Airway epithelial cell (primary cell): Measurements from ENCODE around the genes THOC2 and SASH3.

- RAMPAGE, long total RNA = no peak
Observed at GRCh38 chrX:123216804-123217582, 32.9 kb downstream of the GRIA3 start.

GRCh38 chrX:123614019-123614315 is 118.9 kb downstream of the THOC2 start:
- RAMPAGE, long total RNA = no peak

- RAMPAGE, long total RNA = no peak
Observed at GRCh38 chrX:123622628-123622981, 110.2 kb downstream of the THOC2 start.

DNA sequence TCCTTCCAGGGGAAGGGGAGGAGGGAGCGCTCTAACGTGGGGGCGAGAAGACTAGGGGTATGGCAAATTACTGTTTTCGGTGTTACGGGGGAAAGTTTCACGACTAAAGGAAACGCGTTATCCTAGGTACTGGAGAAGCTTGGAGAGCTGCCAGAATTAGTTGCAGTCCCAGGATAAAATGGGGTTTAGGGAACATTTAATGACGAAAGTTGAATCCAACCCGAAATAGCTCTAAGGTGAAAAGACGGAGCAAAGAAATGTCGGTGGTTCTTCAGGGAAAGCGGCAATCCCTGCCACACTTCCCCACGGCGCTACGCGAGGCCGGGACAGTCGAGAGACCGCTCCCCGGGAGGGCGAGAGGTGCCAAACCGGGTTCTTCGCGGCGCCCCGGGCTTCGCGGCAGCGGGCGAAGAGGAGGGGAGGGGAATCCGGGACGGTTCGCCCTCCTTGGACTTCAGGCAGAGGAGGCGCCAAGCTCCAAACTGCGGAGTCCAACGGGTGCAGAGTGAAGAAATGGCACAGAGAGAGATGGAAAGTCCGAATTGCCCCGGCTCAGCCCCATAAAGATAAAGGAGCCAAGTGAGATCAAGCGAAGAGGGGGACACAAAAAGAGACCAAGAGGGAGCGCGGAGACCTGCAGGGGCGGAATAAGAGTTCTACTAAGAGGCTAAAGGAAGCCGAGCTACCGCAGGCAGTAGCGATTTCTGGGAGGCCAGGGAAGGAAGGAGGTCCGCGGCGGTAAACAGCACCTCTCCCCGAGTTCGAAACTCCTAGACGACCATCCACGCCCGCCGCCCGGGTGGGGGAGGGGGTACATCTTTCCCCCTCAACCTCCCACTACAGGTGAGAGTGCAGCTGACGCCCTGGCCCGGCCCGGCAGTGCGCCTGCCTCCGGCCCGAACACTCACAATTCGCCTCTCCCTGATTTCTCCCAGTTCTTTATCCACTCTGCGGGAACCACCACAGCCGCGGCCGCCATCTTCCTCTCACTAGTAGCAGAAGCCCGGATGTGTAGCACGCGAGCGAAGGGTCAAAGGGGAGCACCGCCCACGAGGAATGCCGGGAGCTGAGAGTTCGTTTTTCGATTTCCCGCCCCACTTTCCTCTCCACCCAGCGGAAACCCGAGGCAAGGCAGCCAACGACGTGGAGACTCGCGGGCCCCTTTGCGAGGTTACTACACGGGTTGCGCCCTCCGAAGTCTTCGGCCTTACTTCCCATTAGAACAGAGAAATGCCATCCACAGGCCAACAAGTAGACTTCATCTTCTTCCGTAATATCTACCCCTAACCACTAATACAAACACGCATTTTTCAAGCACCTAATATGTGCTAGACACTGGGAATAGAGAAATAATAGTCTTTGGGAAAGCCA is at the start of gene THOC2:
TSS of gene THOC2 (minus strand) at position 1,009 of the 1,371 bp plus-strand sequence.
- RAMPAGE, long total RNA = start-site peak on the minus strand centred at position 992 of the sequence, 12 bp wide, 196 and 92 reads in 2 replicates

DNA sequence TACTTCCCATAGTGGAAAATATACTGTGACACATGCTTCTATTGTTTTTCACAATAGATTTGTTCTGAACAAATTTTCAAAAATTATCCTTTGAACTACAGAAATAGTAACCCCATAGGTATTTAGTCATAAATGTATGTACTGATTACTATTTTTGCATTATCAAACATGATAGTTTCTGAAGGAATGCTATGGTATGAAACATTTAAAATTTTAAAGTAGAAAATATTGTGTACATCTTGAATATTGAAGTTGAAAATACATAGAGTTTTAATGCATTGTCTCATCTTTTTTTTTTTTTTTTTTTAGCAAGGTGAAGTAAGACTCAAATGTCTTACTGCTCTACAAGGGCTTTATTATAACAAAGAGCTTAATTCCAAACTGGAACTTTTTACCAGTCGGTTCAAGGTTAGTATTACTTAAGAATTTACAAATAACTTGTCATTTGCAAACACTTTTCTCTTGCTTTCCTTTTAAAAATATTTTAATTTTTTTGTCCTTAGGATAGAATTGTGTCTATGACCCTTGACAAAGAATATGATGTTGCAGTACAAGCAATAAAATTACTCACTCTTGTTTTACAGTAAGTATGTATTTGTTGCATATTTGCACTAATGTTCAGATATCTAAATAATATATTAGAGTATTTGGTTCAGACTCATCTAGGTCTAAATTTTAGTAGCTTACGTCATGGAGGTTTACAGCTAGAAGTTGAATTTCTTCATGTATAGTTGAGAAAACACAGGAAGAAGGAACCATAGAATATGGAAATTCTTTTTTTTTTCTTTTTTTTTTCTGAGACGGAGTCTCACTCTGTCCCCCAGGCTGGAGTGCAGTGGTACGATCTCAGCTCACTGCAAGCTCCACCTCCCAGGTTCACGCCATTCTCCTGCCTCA is 89.6 kb downstream of the STAG2 start:
- RAMPAGE, long total RNA = no peak

DNA sequence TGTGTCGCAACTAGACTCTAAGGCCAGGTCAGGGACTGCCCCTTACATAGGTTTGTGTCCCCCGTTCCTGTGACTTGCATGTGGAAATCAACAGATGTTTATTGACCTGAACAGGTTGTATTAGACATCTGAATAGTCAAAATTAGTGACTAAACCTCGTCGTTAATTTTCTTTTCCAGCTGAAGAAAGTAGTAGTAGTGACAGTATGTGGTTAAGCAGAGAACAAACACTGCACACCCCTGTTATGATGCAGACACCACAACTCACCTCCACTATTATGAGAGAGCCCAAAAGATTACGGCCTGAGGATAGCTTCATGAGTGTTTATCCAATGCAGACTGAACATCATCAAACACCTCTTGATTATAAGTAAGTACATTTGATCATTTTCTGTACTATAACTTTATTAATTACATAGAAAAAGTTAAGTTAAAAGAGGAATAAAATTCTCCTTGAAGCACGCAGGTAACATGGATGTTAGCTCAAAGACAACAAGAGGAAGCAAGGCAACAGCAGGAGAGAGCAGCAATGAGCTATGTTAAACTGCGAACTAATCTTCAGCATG is 129.0 kb downstream of the STAG2 start:
- RAMPAGE, long total RNA = no peak

DNA sequence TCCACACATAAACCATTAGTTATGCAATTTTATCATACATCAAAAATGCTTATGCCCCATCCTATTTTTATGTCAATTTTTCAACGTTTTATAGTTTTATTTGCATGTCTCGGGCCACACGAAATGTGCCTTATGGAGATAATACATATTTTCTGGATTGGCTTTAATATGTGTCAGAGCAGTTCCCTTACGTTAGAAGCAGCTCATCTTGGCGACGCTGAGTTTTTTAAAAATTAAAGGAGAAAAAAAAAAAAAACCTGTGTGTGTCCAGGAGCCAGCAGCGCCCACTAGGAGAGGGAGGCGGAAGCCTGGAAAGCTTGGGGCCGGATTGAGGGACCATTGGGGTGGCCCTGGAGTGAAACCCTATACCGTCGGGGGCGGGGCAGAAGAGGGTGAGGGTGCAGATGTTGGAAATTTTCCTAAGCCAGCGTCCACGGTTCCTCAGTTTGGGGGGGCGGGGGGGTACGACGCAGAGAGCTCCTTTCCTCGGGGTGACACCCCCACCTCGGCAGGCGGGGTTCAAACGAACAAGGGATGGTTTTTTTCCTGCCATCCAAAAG is 1.1 kb downstream of the SMARCA1 start:
- RAMPAGE, long total RNA = no peak

DNA sequence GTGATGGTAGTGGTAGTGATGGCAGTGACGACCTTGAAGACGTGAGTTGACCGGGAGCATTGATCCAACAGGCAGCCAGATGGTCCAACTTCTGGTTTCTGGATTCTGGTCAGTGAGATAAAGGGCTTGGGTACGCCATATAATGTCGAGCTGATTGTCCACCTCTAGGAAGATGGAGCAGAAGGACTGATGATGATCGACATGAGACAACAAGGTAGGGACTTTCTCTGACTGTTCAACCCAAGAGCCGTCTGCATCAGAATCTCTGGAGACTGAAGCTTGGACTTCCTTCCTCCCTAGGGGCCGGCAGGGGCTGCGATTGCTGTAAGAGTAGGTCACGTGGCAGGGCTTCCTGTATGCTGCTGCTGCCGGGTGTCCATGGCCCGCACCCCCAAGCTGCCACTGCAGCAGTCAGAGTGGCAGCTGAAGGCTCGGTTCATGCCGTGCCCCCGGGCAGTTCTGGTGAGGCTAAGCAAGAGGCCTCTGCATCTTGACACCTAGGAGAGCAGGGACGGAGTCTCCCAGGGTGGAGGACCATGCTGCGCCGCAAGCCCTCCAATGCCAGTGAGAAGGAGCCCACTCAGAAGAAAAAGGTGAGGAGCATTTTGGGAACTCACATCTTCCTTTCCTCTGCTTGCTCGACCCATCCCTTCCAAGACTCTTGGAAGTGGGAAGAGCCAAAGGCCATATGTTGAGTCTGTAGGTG is at the start of gene SASH3:
TSS of gene SASH3 (plus strand) at position 388 of the 706 bp plus-strand sequence.
- RAMPAGE, long total RNA = no peak

DNA sequence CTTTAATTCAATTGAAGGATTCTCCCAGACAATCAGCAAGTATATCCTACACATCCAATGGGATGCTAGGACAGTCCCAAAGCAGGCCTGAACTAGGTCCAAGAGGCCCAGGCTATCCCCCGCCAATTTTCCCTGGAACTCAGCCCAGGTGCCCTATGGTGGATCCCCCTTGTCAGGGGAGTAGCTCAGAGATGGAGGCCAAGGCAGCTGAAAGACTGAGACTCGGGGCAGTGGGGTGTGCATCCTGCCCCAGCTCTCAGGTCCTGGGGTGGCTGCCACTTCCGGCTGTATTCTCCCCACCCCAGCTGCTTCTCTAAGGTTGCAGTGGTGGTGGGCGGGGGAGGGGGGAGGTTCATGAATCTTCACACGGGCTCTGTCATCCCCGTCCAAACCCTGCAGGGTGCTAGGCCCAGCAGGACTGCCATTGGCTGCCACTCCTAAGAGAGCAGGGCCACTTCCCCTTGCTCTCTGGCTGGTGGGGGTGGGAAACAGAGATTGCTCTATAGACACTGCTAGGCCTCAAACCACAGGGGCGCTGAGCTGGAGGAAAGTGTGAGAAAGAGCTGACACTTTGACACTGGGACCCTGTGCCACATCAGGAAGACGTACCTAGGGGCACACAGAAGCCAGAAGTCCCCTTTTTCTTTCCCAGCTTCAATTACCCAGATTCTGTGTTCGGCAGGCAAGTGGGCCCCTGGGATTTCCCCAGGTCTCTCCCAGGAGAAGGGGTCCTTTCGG is 1.5 kb downstream of the SASH3 start:
- RAMPAGE, long total RNA = no peak

DNA sequence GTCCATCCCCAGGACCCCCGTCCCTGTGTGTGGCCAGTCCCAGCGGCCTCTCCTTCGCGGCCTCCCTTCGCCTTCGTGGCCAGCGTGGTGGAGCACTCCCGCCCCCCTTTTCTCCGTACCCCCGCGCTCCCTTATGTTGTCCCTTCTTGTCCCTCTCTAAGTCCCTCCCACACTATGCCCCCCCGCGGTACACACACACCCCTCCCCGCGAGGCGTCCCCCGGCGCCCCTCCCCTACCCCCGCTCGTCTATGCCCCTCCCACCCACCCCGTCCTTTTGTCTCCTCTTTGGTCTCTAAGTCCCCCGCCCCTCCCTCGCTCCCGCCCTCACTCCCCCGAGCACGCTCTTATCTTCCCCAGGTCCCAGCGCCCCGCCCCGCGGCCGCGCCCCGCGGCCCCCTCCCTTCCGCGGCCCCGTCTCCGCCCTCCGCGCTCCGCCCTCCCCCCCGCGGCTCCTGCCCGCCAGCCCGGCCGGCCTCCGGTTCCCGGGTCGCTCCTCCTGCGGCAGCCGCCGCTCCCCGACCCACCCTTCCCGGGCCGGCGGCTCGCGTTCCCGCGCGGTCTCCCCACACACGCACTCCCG is 26.2 kb downstream of the UTP14A start:
- RAMPAGE, long total RNA = no peak

GRCh38 chrX:130089518-130089954 is 20.8 kb downstream of the ELF4 start:
- RAMPAGE, long total RNA = no peak

- RAMPAGE, long total RNA = no peak
Observed at GRCh38 chrX:130959111-130959589, 56.1 kb upstream of the ENOX2 start.

DNA sequence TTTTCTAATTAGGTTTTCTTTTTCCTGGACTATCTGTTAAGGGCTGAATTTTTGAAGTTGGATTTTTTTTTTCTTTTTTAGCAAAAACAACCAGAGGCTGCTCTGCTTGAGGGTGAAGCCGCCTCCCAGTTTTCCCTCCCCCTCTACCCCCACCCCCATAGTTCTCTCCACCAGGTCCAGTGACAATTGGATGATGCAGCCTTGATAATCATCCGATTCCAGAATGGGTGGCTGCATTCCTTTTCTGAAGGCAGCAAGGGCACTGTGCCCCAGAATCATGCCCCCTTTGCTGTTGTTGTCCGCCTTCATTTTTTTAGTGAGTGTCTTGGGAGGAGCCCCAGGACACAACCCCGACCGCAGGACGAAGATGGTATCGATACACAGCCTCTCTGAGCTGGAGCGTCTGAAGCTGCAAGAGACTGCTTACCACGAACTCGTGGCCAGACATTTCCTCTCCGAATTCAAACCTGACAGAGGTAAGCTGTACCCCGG is 23.3 kb downstream of the ARHGAP36 start:
- RAMPAGE, long total RNA = no peak

DNA sequence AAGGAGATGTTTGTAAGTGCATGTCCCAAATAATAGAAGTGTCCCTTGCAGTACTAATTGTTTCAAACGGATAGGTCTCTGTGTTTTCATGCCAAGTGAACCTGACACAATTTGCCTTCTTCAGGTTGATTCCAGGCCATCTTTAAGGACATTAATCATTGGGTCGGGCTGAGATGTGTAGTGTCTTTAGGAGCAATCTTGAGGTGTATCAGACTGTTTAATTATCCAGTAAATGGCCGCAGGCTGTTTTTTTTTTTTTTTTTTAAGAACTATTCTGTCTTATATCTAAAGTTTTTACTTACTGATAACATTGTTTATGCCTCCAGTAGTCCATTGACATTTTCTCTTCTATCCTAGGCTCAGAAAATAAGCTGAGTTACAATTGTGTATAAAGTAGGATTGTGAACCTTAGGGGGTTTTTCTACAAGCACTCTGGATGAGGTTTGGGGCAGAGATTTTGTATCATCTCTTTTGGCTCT is 75.2 kb downstream of the IGSF1 start:
- RAMPAGE, long total RNA = no peak

DNA sequence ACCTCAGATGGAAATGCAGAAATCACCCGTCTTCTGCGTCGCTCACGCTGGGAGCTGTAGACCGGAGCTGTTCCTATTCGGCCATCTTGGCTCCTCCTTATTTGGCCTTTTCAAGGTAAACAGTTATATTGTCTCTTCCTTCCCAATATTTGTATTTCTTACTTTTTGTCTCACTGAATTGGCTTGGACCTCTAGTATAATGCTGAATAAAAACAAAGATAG is 37.7 kb downstream of the IGSF1 start:
- RAMPAGE, long total RNA = no peak

- RAMPAGE, long total RNA = no peak
Observed at GRCh38 chrX:131828431-131829061, 194.6 kb upstream of the STK26 start.

GRCh38 chrX:132022184-132022644 is 888 bp upstream of the STK26 start:
- RAMPAGE, long total RNA = no peak

DNA sequence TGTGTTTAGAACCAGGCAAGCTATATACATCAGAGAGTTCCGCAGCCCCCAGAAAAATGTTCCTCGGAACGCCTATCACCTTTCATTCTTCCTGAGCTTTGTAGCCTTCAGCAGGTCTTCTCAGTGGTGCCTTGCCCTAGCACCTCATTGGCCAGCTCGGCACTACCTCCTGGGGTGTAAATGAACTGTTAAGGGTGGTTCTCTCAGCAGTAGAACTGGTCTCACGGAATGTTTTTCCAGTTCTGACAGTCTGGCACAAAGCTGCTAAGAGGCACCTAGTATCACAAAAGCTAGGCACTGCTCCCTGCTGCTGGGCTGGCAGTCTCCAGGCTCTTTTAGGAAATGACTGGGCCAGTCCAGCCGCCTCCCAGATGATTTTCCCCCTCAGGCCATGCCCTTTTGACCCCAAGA is 8.1 kb downstream of the FRMD7 start:
- RAMPAGE, long total RNA = no peak

- RAMPAGE, long total RNA = no peak
Observed at GRCh38 chrX:133677138-133677361, 261.8 kb upstream of the GPC4 start.

- RAMPAGE, long total RNA = no peak
Observed at GRCh38 chrX:134181304-134181662, 55.7 kb upstream of the CCDC160 start.